Ishikawa (cell line): ENCODE results near the genes RPS19BP1 and FAM83F.

GRCh38 chr22:39176726-39177243 lies 24.3 kb upstream of the CBX7 start:
- RRBS, result no CpG with 5 or more reads among the region's 11 CpGs

DNA sequence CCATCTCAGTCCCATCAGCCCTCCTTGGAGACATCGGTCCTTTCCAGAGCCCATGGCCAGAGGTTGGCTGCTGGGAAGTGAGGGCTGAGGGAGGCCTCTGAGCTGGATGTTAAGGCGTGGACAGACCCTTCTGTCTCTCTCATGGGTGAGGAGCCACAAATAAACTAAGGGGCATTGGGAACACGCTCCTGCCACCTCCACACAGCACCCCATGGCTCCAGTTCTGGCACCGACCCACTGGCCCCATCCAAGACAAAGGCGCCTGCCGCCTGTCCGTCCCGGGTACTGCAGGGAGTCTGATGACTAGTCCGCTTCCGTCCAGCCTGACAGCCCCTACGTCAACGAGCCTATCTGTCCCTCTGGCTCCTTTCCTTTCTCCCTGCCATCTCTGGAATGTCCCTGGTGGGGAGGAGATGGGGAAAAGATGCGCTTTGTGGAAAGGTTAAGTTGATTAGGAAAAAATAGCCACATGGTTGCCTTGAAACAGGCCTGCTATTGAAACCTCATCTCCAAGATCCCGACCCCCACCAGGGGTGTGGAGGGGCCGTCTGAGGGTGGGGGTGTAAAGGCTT lies 10.4 kb downstream of the PDGFB start:
- RRBS, result no CpG with 5 or more reads among the region's 15 CpGs

- RRBS, result no CpG with 5 or more reads among the region's 16 CpGs
Observed at GRCh38 chr22:39241386-39241902, 3.3 kb downstream of the PDGFB start.

DNA sequence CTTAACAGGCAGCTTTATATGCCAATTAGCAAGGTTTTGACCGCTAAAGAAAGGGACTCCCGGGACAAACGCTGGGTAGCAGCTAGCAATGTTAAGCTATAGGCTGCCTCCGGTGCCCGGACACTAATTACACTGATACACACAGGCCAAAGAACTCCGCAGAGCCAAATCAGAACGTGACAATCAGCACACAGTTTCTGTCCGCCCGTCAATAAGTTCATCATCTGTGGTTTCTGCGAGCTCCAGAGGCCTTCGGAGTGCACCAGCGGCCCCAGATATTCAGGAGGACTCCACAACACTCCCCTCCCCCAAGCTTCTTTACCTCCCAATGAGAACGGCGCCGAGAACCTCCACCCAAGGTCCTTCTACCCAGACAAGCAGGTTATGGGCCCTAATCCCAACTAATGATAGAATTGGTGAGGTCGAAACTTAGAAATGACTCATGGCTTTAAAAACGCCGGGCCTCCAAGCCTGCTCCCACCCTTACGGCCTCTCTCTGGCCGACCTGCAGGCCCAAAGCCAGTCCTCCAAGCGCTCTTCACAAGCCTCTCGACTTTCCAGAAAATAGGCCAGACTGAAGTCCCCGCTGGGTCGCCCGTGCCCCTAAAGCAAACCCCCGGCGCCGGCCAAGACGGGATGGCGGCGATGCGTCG lies 412 bp downstream of the RPL3 start:
- RRBS, result 3% methylated on average over 8 of the region's 33 CpGs

GRCh38 chr22:39348834-39349101 lies 1.0 kb upstream of the SYNGR1 start:
- RRBS, result no CpG with 5 or more reads among the region's 1 CpG

- RRBS, result no CpG with 5 or more reads among the region's 16 CpGs
Observed at GRCh38 chr22:39358039-39358555, 8.3 kb downstream of the SYNGR1 start.

DNA sequence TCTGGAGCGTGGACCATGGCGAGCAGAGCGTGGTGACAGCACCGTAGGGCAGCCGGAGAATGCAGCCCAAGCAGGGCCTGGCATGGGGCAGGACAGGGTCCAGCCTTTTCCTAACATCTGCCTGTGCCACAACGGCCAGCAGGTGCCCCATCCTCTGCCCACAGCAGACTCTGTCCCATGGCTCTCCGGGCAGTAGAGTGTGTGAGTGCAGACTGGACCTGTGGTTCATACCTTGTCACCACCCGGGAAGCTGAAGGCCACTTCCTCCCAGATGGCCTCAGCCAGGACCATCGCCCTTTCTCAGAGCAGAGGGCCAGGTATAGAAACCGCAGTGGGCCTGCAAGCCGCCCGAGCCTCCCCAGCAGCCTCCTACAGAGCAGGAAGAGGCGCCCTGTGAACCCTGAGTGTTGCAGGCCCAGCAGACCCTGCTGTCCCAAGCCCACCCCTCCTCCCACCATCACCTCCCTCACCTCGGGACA lies 26.6 kb upstream of the MGAT3 start:
- RRBS, result 90% methylated on average over 2 of the region's 14 CpGs

GRCh38 chr22:39430713-39431253 lies 26.0 kb upstream of the MGAT3 start:
- RRBS, result no CpG with 5 or more reads among the region's 10 CpGs

DNA sequence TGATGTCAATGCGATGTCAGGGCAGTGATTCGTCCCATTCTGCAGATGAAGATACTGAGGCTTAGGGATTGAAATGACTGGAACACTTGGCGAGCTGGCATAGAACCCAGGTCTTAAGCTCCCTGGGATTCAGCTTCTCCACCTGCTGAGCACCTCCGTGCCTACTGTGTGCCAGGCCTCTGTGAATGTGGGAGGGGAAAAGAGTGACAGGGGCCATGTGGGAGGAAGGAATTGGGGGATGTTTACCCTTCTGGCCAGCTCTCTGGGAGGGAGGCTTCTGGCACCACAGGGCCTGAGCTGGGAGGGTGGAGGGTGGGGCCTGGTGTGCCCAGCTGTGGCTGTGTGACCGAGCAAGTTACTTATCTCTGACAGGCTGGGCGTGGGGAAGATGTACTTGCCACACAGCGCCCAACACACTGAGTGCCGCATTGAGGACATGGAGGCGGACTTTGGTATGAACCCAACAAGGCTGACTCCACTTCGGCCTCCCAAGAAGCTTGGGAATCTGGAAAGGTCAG lies 2.6 kb upstream of the MGAT3 start:
- RRBS, result no CpG with 5 or more reads among the region's 10 CpGs

DNA sequence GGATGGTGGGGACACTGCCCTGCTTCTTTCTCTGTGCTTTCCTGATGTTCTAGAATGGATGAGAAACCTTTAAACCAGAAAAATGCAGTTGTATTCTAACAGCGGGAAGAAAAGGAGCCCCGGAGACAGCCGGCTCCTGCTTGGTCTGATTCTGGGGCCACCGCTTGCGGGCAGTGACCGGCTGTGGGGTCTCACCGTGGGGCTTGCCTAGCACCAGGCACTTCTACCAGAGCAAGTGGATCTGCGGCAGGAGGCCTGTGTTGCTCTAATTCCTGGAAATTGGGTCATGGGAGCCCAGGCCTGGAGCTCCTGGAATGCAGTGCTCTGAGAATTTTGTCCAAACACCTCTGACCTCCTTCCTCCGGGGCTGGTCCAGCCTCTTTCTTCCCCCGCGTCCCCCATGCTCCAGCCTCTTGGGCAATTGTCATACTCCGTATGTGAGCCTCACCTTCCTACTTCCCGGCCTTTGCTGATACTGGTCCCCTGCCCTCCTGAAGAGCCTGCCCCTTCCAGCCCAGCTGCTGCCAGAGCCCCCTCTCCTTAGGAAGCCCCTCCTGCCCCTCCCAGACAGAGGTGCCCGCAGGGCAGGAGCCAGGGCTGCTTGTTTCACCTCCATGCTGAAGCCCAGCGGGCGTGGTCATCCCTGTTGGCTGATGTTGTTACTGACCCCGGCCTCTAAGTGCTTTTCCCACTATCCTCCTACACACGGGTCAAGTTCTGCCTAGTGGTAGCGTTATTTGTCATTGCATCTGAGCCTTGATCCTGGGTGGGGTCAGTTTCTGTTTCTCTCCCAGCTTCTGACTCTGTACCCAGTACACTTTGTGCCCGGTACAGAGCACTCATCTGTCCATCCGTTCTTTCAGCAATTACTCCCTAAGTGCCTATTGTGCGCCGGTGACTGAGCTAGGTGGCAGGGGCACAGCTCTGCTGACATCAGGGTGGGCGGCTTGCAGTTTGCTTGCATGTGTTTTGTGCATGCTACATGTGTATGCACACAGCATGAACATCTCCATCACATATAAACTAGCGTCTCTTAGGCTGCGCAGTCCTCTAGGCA lies 9.6 kb downstream of the MGAT3 start:
- RRBS, result 86% methylated on average over 11 of the region's 26 CpGs

DNA sequence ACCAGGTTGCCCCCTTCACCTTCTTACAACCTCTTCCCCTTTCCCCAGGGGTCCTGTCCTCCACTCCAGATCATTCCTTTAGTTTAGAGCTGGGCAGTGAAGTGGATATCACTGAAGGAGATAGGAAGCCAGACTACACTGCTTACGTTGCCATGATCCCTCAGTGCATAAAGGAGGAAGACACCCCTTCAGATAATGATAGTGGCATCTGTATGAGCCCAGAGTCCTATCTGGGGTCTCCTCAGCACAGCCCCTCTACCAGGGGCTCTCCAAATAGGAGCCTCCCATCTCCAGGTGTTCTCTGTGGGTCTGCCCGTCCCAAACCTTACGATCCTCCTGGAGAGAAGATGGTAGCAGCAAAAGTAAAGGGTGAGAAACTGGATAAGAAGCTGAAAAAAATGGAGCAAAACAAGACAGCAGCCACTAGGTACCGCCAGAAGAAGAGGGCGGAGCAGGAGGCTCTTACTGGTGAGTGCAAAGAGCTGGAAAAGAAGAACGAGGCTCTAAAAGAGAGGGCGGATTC lies 1.7 kb downstream of the ATF4 start:
- RRBS, result no CpG with 5 or more reads among the region's 7 CpGs

DNA sequence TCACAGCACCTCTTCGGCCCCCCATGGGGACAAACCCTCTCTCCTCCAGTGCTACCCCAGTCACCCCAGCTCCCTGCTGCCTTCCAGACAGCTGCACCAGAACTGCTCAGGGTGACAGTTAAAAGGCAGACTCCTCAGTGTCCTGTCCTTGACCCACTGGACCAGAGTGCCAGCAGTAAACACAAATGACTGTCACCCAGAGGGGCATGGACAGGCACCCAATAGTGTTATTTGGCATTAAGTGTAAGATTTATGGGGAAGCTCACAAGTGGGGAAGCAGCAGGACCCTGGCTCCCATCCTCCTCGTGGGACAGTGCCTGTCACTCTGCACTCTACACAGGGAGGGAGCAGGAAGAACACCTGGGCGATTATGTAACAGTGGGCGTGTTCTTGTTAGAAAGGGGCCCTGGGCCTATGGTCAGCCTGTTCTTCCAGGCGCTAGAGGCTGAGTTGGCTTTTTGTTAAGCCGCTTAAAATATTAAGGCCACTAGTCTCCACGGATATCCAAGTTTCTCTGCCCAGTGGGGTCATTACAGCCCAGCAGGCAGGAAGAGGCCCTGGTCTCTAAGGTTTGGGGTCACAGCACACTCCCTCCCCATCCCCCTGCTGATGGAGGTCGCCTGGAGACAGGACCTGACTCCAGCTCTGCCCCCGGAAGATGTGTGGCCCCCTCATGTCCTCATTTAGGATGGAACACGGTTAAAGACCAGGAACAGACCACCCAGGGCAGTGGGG lies 4.9 kb downstream of the RPS19BP1 start:
- RRBS, result no CpG with 5 or more reads among the region's 10 CpGs

- RRBS, result no CpG with 5 or more reads among the region's 23 CpGs
Observed at GRCh38 chr22:39528215-39529060, 4.1 kb downstream of the RPS19BP1 start.

- RRBS, result 2% methylated on average over 22 of the region's 73 CpGs
Observed at GRCh38 chr22:39532064-39533226, at the start of gene RPS19BP1. RPS19BP1 (minus strand) TSS chr22:39532748.

DNA sequence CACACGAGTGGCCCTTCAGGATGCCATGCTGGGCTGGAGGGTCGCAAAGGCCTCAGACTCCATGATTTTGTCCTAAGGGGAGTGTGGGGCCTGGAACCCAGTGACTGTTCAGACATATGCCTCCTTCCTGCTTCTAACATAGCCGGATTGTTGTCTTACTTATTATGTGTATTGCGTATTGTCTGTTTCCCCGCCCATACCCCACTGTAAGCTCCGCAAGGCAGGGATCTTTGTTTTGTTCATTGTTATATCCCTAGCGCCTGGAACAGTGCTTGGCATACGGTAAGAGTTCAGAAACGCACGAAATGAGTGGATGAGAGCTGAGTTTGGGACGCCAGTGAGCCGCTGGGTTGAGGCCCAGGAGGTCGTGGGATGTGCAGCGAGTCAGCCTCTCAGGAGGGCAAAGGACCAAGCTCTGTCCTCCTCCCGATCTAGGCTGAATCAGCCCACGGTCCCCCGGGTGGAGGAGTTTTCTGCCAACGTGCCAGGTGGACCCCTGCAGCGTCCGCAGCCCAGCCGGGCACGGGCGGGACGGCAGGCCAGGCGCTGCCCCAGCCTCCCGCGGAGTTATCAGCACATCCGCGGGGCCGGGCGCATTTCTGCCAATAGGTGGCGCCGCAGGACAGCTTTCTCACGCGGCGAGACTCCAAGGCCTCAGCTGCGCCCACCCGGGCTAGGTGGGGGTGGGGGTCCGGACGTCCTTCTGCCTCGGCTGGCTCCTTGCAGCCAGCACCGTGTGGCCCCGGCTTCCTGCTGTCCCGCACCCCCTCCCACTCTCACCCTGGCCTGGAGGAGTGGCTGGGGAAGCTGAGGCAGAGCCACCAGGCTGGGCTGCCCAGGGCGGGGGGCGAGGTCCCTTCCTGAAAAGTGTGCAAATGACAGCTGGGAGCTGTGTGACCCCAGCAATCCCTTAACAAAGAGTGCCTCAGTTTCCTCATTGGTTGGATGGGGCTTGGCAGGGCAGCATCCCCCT lies 2.1 kb upstream of the RPS19BP1 start:
- RRBS, result 2% methylated on average over 26 of the region's 46 CpGs

GRCh38 chr22:39723633-39724356 lies 153.2 kb downstream of the CACNA1I start:
- RRBS, result no CpG with 5 or more reads among the region's 9 CpGs

DNA sequence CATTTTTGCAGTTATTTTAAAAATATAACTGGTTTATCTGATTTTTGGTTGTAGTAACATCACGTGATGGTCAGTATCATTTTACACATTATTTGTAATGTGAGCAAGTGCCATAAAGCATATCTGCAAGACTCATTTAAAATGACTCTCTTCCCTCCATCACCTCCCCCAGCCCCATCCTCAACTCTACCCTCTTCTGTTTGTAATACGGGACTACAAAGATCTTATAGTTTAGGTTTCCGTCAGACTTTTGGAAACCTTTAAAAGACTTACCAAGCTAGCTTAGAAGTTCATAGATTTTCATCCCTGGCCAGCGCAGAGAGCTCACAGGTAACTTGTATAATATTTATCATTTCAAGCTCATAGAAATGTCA lies 10.3 kb downstream of the GRAP2 start:
- RRBS, result no CpG with 5 or more reads among the region's 4 CpGs

DNA sequence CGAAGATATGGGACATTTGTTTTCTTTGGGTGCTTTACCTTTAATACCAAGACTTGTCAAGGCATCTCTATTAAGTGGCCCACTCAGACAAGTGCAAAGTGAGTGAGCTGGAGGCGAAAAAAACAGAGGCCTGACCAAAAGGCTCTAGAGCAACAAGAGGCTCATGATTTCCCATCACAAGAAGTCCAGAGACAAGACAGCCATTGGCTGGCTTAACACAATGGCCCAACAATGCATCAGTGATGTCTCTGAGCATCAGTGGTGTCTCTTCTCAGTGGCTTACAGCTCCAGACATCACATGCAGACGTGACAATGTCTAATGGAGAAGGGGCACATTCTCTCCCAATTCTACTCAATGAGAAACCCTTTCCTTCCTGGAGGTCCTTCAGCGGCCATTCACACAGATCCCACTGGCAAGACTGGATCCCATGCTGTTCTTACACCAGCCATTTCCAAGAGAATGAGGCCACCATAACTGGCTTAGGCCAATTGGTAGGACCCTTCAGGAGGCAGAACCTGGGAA lies 14.9 kb upstream of the FAM83F start:
- RRBS, result no CpG with 5 or more reads among the region's 4 CpGs

DNA sequence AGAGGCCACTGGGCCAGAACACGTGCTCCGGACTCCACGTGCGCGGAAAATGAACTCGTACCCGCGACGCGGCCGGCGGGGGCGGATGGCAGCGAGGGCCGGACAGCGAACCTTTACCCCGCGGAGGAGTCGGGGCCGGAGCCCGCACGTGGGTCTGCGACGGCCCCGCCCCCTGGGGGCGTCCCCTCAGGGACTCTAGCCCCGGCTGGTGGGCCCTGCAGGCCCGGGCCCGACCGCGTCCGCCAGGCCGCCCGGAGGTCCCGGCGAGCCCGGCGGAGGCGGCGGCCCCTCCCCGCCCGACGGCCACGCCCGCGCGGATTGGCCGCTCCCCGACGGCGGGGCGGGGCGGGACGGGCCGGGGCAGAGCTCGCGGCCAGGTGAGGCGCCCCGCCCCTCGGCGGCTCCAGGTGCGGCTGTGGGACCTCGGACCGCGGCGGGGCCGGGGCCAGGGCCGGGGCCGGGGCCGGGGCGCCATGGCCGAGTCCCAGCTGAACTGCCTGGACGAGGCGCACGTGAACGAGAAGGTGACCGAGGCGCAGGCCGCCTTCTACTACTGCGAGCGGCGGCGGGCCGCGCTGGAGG lies at the start of gene FAM83F:
Gene FAM83F (plus strand): TSS at position 385 of the 582 bp plus-strand sequence.
- RRBS, result 6% methylated on average over 44 of the region's 85 CpGs

- RRBS, result no CpG with 5 or more reads among the region's 9 CpGs
Observed at GRCh38 chr22:40175460-40176205, 2.1 kb upstream of the TNRC6B start.